Measurements from ENCODE around the gene TMEM50A.

GRCh38 chr1:24108289-24109428 lies 3.3 kb downstream of the MYOM3 start:
- PRO-cap: no peak

DNA sequence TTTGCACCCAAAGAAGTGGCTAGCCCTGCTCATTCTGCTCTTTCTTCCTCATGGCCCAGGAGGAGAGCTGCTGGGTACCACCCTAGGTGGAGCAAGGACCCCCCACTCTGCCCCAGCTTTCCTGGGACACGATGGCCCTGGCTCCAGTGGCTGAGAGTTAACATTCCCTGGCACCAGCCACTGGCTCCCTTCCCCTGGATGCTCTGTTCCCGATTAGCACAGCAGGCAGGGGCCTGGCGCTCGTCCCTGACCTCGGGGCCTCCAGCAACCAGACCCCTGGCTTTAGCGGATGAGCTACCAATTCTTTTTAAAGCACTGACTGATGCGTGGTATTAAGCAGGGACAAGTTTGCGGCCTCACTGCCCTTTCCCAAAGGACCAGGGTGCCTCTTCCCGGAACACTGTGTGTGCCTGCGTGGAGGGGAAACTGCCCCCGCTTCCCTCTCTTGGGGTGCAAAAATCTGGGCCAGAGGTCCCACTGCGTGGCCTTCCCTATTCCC lies 1.1 kb downstream of the MYOM3 start:
- PRO-cap: no peak

DNA sequence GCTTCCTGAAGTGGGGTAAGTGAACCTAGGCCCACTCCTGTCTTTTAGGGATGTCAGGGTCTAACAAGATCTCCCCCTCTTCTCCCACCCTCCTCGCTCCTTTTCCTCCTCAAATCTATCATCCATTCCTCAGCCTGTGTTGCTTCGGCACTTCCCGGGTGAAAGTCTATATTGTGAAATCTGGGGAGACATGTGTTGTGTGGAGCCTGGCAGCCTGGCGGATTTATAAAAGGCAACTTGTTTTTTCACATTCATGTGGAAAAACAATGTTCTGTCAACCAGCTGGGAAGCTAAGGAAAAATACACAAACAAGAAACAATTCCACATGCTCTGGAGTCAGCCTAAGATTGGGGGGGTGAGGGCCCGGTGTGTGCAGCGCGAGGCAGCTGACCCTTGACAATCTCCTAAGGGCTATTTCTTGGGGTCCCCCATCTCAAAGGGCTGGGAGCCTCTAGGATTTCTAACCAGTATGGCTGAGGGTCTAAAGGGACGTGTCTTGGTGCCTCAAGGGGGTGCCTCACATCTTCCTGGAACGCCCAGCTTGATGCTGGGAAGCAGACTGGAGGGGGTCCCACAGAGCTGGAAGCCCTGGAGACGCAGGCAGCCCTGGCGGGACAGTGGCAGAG lies 1.2 kb downstream of the IL22RA1 start:
- PRO-cap: no peak

DNA sequence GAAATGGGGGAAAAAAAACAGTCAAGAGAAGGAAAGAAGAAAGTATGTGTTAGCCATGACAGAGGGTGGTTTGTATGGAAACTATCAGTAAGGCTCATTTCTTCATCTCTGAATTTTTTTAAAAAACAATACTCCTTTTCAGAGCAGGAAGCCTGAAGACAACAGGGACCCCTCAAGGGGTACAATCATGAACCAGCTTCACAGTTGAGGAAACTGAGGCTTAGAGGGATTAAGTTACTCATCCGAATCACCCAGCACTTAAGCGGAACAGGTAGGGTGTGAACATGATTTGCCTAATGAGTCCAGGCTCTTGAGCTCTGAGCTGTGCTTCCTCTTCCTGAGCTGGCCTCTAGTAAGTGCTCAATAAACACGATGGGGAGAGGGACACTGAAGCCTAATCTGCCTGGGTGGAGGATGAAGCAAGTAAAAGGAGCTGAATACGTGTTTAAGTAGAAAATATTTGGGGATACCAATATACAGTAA lies 20.7 kb downstream of the STPG1 start:
- PRO-cap: no peak

GRCh38 chr1:24540900-24541472 lies 14.9 kb upstream of the NCMAP start:
- PRO-cap: no peak

- PRO-cap: no peak
Observed at GRCh38 chr1:24648660-24649043, 5.5 kb downstream of the SRRM1 start.

DNA sequence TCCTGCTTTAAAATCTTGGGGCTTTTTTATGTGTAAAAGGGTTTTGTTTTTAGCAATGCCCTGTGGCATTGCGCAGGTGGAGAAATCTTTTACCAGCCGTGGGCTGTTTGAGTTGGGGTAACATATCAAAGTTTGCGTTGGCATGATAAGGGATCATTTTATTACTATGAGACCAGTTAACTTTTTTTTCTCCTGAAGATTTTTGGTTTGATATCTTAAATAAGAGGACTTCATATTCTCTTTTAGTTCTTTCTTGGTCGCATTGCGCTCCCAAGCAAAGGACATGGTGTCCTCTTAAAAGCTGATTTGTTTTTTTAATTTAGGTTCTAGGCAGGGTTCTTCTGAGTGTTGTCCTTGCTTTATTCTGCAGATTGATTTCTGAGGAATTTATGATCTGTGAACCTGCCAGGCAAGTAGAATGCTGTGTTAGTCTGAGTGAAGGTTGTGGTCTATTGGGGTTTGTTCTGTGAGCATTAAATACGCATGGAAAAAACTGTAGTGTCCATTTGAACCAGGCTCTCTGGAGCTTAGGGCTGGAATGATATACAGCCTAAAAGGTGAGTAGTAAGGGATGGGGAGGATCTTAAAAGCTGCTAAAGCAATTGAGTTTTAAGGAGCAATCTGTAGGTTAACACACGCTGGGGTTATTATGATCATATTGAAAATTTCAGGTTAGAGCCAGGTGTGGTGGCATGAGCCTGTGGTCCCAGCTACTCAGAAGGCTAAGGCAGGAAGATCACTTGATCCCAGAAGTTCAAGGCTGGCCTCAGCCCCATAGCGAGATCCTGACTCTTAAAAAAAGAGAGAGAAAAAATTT lies 12.4 kb downstream of the SRRM1 start:
- PRO-cap: no peak

DNA sequence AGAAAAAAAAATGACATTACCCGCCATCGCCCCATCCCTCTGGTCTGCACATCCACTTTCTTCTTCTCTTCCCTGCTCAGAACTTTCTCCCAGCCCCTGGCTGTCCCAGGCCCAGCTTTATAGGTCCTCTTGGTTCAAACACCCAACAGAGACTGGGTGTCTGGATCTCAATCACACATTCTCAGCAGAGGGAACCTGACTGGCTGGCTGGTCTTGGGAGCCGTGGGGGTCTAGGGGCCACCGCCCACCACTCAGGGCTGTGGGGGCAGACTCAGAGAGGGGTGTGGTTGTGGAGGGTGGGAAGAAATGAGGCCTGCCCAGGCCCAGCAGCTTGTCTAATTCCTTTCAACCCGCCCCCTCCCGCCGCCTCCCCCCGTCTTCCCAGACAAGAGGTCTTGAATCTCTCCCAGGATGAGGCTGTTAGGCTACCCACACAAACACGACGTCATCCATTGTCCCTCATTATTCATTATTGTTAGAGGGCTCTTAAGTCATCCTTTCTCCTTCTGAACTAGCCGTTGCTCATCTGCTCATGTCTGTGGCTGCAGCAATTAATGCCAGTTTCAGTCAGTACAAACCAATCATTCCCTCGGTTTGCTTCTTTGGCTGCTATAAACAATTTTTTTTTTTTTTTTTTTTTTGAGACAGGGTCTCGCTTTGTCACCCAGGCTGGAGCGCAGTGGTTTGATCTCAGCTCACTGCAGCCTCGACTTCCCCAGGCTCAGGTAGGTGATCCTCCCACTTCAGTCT lies 40.6 kb upstream of the CLIC4 start:
- PRO-cap: no peak

- PRO-cap: no peak
Observed at GRCh38 chr1:24742136-24742877, 2.9 kb upstream of the CLIC4 start.

DNA sequence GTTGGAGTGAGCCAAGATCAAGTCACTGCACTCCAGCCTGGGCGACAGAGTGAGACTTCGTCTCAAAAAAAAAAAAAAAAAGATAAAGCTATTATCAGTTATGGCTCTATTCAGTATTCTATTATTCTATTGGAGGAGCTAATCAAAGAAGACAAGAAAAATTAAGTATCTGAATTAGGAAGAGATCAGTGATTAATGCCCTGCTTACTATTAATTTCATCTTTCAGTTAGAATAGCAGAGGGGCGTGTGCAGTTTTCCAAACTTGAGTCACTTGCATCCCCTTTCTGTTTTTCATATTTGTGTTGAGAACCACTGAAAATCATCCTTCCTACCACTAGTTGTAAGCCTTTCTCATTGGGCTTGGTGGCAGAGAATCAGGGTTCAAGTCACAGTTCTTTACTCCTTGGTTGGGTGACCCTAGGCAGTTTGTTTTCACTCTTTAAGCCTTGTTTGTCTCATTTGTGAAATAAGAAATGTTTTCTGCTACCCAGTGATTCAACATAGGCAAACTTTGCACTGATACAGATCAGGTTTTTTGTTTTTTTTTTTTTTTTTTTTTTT lies 2.8 kb downstream of the CLIC4 start:
- PRO-cap: no peak

DNA sequence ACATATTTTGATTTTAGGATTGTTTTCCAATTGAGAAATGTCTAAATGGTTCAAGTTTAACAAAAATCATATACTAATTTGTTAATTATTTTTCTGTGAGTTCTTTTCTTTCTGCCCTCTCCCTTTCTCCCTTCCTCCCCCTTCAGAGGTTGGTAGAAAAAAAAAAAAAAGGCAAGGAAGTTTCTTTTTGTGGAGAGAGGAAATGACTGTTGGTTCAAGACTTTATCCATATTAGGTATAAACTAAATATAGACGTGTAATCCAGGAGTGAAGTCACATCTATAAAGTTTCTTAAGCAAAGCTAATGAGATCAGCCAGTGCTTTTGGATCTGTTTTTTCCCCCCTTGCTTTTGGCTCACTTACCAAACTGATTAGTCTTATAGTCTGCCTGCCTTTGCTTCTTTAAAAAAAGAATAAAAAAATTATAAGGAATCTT lies 24.9 kb downstream of the CLIC4 start:
- PRO-cap: no peak

GRCh38 chr1:24915757-24916484 lies 14.2 kb downstream of the RUNX3 start:
- PRO-cap: no peak

- PRO-cap: no peak
Observed at GRCh38 chr1:24925193-24925456, 5.0 kb downstream of the RUNX3 start.

DNA sequence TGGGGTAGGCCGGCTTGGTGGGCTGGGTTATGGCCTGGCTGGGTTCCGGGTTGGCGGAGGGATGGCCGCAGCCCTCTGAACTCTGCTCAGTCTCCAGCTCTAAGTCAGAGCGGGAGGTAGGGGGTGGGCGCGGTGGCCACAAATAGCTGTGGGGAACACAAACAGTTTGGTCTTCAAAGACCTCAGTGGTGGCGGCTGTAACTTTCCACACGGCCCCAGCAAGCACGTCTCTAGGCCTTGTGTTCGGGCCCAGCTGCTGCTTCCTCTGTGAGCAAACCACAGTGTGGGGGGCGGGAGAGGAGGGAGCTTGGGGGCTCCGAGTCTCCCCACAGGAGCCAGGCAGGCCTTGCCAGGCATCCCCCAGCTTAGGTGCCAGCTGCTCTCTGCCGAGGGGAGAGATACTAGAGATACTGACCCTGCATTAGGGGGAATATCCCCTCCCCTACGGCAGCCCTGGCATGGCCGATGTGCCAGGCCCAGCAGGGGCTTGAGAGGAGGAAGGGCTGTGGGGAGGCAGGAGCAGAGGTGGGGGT lies 67.5 kb upstream of the RUNX3 start:
- PRO-cap: no peak

DNA sequence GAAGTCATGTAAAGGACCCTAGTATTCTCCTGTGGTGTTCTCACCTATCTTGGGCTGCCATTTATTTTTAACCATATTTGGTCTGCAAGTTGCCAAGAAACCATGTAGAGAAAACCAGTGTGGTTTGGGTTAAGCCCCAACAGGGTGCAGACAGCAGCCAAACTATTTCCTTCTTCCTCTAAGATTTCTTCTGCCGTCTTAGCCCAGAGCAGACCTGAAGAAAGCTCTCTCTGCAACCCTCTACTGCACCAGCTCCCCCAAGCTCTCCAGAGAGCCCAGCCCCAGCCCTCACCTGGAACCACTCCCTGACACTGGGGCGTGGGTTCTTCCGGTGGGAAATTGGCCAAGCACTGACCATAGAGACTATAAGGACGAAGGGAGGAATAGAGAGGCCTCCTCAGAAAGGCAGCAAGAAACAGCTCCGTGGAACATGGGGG lies 136.6 kb downstream of the SYF2 start:
- PRO-cap: no peak

GRCh38 chr1:25232773-25233774 lies 772 bp upstream of the SYF2 start:
- PRO-cap: no peak

- PRO-cap: no peak
Observed at GRCh38 chr1:25244702-25245138, 2.5 kb downstream of the RSRP1 start.

DNA sequence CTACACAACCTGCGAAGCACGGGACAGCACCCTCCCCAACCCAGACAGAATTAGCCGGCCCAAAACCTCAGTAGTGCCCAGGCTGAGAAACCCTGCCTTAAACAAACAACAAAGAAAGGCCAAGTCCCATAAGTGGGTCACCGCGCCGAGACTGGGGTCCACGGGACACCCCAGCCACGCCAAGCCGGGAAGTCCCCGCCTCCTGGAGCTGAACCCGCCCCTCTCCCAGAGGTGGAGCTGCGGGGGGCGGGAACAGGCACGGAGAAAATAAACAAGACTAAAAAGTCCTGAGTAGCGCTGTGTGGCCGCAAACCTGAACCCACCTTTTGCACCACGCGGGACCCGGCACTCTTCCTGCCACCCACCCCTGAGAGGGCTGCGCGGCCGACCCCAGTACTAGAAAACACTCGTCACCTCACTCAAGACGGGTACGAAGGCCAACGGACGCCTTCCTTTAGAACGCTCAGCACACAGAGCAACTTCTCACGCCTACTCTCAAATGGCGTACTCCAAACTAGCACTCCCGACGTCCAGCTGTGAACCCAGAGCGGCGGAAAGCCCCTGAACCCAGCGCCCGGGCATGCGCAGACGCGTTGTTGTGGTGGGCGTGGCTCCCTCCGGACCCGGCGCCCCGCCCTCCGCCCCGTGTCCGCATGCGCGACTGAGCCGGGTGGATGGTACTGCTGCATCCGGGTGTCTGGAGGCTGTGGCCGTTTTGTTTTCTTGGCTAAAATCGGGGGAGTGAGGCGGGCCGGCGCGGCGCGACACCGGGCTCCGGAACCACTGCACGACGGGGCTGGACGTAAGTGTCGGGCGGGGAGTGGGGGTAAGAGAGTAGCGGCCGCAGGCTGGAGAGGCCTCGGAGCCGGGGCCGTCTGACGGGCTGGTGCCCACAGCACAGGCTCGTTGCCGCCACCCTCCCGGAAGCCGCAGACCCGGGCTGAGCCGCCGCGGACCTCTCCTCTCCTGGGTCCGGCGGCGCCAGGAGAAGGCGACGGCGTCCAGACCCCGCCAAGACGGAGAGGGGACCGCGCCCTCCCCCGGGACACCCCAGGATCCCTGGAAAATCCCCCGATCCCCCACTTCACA lies at the start of gene TMEM50A:
TMEM50A (plus strand) TSS at position 680 of the 1,089 bp plus-strand sequence.
- PRO-cap: bidirectional peak, plus-strand start at position 654 of the sequence, minus-strand start at position 356 of the sequence; unidirectional peak, plus-strand start at position 730 of the sequence; unidirectional peak, plus-strand start at position 855 of the sequence

DNA sequence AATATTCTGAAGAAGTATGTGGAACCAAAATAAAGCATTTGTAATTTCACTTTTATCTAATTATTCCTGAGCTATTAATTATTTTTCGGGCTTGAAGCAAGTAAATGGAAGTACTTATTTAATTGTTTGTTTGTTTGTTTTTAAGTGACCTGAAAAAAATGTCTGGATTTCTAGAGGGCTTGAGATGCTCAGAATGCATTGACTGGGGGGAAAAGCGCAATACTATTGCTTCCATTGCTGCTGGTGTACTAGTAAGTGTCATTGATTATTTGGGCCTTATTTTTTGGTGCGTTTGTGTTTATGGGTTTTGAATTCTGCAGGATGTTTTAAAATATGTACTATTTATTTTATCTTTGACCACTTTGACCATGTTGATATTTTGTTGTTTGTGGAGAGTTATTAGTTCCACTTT lies 2.2 kb downstream of the TMEM50A start:
- PRO-cap: no peak

GRCh38 chr1:25458201-25459267 lies 27.8 kb downstream of the MACO1 start:
- PRO-cap: no peak